ENCODE results near the gene NCF4.

- PRO-cap, 2 experiments = no peak in any of the 2 experiments
These were observed 44.7 kb upstream of the MYH9 start for GRCh38 chr22:36432469-36432882.

DNA sequence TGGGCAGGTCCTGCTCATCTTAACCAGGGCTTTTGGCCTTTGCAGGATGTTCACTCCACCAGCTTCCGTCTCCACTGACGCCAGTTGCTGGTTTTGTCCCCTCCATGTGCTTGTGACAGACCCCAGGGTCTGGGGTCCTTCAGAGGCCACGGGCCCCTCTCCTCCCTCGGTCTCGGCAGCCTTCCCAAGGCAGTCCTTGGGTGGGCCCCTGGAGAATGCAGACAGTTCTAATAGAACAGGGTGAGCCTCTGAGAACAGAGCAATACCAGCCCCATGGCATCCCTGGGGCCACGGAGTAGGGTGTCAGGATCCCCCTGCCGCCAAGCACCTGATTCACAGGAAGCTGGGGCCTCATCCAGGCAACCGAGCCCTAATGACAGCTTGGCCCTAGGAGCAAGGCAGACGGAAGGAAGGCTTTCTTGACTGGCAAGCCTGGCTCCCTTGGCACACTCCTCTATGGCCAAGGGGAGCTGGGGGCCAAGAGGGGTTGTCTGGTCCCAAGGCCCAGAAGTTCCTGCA is 15.3 kb downstream of the TXN2 start:
- PRO-cap, 2 experiments = no peak in any of the 2 experiments

GRCh38 chr22:36860755-36861557 is at the start of gene NCF4:
Gene NCF4 (plus strand): TSS chr22:36861006.
- PRO-cap, 2 experiments = peak in 1 of 2 experiments; most common plus-strand start chr22:36861043 (in 1)

DNA sequence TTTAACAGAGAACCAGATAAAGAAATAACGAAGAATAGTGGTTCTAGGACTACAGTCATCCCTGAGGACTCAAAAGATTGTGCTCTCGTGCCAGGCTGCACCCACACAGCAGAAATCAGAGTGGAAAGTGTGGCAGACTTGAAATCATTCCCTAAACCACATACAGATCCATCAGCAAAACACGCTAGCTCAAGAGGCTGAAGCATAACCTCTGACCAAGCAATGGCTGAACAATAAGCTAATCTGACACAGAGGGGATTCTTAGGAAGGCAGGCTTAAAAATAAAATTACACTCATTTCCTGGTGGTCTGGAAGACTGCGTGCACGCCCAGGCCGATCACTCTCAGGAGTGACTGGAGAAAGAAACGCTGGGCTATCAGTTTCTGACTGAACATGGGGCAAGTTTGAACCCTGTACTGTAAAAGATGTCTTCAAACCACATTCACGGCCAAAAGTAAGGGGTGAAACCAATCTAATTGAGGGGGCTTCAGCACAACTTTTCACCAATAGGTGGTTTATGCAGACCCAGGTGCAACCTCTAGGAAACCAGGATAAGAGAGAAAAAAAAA is 19.1 kb downstream of the NCF4 start:
- PRO-cap, 2 experiments = no peak in any of the 2 experiments

GRCh38 chr22:36901813-36902283 is 11.6 kb upstream of the CSF2RB start:
- PRO-cap, 2 experiments = no peak in any of the 2 experiments

GRCh38 chr22:37021043-37021538 is 1.5 kb downstream of the MPST start:
- PRO-cap, 2 experiments = no peak in any of the 2 experiments

DNA sequence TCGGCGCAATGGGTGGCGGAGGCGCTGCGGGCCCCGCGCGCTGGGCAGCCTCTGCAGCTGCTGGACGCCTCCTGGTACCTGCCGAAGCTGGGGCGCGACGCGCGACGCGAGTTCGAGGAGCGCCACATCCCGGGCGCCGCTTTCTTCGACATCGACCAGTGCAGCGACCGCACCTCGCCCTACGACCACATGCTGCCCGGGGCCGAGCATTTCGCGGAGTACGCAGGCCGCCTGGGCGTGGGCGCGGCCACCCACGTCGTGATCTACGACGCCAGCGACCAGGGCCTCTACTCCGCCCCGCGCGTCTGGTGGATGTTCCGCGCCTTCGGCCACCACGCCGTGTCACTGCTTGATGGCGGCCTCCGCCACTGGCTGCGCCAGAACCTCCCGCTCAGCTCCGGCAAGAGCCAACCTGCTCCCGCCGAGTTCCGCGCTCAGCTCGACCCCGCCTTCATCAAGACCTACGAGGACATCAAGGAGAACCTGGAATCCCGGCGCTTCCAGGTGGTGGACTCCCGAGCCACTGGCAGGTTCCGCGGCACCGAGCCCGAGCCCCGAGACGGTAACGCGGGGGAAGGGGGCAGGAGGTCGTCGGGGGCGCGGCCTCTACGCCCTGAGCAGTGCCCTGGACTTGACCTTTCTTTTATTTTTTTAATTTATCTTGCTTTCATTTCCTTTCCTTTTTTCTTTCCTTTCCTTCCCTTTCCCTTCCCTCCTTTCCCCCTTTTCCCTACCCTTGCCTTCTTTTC is 4.9 kb downstream of the MPST start:
- PRO-cap, 2 experiments = no peak in any of the 2 experiments

DNA sequence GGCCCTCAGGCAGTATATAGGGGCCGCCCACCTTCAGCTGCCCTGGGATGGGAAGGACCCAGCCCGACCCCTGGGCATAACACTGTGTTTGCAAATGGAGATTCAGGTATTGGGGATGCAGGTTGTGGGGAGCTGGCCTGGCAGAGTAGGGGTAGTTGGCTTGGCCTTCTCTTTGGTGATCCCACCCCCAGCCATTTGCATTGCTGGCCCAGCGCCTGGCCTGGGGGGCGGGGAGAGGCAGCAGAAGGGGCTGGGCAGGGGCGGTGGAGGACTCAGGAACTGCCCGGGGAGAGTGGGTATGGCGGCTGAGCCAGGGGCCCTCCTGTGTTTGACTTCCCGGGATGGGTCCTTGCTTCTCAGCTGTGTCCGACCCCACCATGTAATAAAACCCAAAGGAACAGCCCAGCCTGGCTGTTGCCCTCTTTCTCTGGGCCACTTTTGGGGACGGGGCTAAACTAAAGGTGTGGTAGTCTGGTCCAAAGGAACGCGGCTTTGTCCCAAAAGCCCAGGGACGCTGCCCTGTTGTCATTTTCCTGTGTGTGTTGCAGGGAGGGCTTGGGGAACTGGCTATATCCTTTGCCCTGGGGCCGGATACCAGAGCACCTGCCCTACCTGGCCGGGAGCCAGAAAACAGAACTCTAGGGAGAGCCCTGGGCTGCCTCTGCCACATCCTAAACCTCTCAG is 11.6 kb downstream of the KCTD17 start:
- PRO-cap, 2 experiments = no peak in any of the 2 experiments

DNA sequence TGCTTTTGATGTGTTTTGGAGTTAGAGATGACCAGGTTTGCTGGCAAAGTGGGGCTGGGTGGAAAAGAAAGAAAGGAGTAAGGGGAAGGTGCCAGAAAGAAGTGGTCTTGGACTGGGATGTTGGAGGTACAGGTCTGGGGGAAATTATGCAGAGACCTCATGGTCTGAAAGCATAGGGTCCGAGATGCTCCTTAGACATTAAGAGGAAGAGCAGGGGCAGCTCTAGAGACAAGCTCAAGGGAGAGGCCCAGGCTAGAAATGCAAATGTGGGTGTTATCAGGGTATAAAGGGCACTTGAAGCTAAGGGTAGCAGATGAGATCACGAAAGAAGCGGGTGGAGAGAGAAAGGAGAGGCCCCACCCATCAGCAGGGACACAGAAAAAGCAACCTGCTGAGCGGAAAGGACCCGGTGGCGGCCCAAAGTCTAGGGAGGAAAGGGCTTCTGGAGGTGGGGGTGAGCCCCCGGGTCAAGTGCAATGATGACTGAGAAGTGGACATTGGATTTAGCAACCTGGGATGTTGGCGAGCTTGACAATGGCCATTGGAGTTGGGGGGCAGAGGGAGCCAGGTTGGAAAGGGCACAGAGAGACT is 8.9 kb downstream of the TMPRSS6 start:
- PRO-cap, 2 experiments = no peak in any of the 2 experiments

DNA sequence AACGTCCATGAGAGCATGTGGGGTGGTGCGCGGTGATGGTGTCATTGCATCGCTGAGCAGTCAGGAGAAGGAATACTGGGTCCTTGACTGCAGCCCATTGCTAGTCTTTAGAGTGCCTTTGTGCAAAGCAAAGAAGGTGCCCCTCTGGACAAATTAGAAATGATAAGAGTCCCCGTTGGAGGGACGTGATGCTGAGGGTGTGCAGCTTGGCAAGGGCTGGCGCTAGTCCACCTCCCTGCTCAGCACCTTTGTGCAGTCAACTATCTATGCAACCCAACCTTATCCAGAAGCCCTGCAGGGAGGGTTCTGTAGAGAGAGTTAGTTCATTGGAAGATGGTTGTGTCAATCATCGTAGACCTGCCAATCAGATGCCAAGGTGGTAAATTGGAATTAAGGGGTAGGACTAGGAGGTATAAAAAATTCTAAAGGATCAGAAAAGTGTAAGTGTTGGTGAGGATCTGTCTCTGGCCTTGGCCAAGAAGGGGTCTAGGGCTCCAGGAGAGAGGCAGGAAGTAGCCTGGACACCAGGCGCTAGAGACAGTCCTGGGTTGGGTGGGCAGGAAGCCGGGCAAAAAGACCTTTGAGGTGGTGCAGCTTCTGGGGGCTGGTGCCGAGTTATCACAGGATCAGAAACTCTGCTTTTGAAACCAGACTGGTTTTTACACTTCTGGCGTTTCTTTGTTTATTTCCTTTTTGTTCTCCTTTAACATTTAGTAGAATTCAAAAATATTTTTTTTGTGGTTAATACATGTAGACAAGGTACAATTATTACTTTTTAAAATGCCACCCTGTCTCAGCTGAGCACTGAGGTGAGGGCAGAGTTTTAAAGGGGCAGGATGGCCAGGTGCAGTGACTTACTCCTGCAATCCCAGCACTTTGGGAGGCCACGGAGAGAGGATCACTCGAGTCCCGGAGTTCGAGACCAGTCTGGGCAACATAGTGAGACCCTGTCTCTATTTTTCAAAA is 1.7 kb downstream of the C1QTNF6 start:
- PRO-cap, 2 experiments = no peak in any of the 2 experiments

- PRO-cap, 2 experiments = peak in 2 of 2 experiments; most common plus-strand start chr22:37199554 (in 1); most common minus-strand start chr22:37199369 (in 2)
These were observed 11.3 kb upstream of the C1QTNF6 start for GRCh38 chr22:37199267-37199753.

DNA sequence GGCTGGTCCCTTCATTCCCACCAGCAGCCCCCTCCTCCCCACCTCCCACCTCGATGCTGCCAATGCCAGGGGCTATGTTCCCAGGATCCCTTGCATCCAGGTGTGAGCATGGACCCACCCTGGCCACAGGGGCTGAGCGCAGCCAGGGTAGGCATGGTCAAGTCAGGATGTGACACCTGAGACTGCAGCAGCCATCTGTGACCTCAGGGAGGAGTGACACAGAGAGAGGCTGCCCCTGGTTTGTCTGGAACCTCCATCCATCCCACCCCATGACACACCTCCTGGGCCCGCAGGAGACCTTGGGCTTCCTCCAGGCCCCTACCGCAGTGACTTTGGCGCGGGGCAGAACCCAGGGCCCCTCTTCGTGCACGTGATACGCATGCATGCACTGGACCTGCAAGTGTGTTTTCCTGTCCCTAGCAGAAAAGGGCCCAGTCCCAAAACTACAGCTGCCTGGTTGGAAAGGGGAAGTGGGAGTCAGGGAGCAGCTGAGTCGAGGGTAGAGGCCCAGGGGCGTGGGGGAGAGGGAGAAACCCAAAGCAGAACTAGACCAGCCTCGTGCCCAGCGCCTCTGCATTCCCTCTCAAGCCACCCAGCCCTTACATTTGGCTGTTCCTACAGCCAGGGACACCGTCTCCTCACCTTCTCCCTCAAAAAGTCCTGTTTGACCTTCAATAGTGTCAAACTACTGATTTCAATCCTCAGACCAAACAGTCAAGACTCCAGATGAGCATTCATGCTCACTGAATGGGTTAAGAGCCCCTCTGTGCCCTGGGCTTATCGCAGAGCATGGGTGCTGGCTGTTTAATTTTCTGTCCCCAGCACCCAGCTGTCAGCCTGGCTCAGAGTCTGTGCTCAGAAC is 7.8 kb upstream of the CYTH4 start:
- PRO-cap, 2 experiments = no peak in any of the 2 experiments

DNA sequence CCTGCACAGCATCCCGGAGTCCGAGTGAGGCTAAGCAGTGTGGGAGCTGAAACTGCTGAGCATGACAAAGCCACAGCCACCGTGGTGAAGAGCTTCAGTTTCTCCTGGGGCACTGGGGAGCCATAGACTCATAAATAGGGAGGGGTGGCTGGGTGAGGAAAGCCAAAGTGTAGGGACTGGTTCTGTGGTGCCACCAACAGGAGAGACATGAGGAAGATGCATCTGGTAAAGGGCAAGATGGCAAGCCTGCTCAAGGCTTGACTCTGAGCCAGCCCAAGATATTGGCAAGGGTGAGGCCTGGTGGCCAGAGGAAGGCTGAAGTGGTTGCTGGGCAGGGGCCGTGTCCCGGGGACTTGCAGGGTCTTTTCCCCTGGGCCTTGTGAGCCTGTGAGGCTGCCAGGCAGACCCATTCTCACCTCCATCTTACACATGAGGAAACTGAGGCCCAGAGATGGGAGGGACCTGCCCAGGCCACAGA is 30.3 kb downstream of the CYTH4 start:
- PRO-cap, 2 experiments = no peak in any of the 2 experiments

GRCh38 chr22:37374642-37375094 is 52.6 kb downstream of the ELFN2 start:
- PRO-cap, 2 experiments = no peak in any of the 2 experiments

DNA sequence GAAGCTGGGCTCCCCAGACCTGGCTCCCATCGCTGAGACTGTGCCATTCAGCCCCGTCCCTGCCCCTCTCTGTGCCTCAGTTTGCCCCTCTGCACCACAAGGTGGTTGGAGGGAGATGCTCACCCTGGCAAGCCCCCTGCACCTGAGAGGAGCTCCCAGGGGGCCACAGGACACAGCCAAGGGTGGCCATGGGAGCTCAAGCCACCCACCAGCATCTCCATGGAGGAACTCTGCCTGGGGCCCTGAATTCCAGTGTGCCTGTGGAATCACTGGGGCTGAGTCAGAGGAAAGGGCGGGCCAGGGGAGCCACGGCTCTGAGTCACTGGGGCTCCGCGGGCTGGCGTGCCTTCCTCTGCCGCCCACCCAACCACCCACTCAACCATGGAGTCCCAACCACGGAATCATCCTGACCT is 6.1 kb upstream of the CARD10 start:
- PRO-cap, 2 experiments = no peak in any of the 2 experiments

GRCh38 chr22:37557405-37558139 is 2.7 kb upstream of the CDC42EP1 start:
- PRO-cap, 2 experiments = peak in 1 of 2 experiments; most common minus-strand start chr22:37557679 (in 1)

DNA sequence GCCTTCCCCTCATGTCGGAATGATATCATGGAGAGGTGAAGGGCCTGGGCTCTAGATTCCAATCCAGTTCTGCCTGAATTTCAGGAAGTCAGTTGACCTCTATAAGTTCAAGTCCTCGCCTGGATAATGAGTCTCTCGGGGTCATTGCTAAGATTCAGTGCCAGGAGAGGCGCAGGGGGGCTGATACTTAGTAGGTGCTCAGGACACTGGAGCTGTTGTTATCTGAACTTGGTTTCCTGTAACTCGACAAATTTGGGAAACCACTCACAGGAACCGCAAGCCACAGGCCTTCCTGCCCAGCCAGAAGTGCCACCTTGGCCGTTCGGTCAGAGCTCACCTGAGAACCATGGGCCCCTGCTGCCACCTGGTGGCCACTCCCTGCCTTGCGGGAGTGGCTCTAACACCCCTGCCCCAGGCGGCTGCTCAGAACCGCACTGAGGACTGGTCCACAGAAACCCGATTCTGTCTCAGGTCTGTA is 6.9 kb downstream of the CDC42EP1 start:
- PRO-cap, 2 experiments = no peak in any of the 2 experiments

DNA sequence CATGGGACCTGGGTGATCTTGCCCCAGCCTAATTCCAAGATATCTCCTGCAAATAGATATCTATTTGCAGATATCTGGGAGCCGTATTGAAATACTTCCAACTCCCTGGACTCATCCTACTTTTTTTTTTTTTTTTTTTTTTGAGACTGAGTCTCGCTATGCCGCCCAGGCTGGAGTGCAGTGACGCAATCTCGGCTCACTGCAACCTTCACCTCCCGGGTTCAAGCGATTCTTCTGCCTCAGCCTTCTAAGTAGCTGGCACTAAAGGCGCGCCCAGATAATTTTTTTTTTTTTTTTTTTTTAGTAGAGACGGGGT is 1.2 kb upstream of the GGA1 start:
- PRO-cap, 2 experiments = no peak in any of the 2 experiments

GRCh38 chr22:37631655-37632347 is 7.7 kb upstream of the SH3BP1 start:
- PRO-cap, 2 experiments = no peak in any of the 2 experiments

DNA sequence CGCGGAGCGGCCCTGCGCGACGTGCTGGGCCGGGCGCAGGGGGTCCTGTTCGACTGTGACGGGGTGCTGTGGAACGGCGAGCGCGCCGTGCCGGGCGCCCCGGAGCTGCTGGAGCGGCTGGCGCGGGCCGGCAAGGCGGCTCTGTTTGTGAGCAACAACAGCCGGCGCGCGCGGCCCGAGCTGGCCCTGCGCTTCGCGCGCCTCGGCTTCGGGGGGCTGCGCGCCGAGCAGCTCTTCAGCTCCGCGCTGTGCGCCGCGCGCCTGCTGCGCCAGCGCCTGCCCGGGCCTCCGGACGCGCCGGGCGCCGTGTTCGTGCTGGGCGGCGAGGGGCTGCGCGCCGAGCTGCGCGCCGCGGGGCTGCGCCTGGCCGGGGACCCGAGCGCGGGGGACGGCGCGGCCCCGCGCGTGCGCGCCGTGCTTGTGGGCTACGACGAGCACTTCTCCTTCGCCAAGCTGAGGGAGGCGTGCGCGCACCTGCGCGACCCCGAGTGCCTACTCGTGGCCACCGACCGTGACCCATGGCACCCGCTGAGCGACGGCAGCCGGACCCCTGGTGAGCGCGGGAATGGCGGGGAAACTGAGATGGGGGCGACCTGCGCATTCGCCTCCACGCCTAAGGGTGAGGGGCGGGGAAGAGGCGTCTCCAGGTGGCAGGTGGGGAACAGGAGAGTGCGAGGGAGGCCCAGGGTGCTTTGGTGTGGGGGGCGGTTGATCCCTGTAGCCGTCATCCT is 446 bp downstream of the PDXP start:
- PRO-cap, 2 experiments = no peak in any of the 2 experiments

All from psoas muscle (tissue), 2 donors.